ENCODE measurements around the genes SRRM5 and CEACAM19.

DNA sequence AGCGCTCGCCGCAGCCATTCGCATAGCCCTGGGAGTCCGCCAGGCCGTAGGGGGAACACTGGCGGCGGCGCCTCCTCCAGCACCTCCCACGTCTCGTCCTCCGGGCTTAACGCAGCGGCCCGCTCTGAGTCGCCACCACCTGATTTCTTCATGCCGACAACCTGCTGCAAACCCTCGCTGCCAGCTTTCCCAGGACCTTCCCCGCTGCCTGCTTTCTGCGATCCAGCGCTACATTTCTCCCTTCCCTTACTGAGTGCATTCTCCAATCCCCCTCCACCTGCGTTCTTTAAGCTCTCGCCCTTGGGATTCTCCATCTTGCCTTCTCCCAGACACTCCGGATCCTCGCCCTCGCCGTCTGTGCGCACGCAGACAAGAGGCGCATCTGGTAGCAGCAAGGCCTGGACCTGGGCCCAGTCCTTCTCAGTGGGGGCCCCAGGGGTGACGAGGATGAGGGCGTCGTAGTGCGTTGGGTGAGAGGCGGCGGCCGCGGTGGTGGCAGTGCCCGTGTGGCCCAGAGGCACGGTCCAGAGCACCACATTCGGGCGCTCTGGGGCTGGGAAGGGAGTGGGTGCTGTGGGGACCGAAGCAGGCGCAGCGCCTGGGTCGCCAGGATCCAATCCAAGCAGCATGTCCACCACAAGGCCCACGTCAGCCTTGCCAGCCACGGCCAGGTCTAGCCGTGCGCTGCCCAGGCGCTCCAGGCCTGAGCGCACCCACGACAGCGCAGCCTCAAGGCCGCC is 3.2 kb downstream of the IRGQ start:
- PRO-cap = no peak
- RRBS = no CpG with 5 or more reads among the region's 55 CpGs

GRCh38 chr19:43611913-43612305 is at the start of gene SRRM5:
TSS of gene SRRM5 (plus strand) at chr19:43612088.
- PRO-cap = no peak
- RRBS = no CpG with 5 or more reads among the region's 6 CpGs

GRCh38 chr19:43634362-43634962 is 5.2 kb downstream of the CADM4 start:
- PRO-cap = no peak
- RRBS = no CpG with 5 or more reads among the region's 9 CpGs

DNA sequence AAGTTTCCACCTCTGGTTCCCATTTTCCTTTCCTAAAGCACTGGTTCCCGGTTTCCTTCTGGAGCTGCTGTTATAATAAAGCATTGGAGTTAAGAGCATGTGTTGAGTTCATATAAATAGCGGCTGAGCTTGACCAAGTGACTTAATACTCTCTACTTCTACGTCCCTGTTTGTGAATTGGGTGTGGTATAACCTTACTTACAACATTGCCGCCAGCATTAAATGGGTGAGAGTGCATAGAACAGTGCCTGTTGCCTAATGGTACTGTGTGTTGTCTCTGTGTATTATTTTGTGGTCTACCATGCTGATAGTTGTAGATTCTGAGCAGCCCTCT is 1.4 kb upstream of the SMG9 start:
- PRO-cap = no peak
- RRBS = no CpG with 5 or more reads among the region's 4 CpGs

DNA sequence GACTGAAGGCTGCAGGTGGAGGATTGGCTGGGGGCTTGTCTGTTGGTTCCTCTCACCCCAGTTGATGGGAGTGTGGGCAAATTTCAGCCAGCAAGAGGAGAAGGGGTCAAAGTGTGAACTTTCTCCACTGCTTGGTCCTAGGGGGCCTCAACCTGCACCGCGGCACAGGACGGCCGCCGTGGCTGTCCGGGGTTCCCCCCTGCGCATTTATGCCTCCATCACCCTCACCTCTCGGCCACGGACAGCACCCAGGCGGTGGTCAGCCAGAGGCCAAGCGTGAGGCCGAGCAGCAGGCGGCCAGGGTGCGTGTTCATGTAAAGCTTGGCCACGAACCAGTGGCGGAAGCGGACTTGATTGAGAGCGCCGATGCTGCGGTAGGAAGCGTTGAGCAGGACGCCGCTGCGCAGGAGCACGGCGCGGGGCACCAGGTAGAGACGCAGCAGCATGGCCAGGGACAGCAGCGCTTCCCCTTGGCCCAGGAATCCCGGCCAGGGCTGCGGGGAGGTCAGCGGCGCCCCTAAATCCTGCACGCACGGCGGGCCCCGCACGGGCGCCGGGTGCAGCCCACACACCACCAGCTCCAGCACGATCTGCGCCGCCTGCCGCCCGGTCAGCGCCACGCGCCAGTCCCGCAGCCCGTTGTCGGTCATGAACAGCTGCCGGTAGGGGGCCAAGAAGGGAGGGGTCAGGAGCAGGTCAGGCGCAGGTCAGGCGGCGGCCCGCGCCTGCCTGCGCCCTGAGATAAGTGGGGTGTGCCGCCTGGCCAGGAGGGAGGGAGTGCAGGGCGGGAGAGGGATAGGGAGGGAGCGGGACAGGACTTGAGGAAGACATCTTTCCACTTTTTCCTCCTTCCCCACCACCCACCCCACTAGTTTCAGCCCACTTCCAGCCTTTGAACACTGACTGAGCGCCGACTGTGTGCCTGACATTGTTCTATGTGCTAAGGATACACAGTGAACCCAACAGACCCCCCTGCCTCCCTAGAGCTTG is 6.5 kb downstream of the KCNN4 start:
- PRO-cap = no peak
- RRBS = 97% methylated on average over 23 of the region's 63 CpGs

DNA sequence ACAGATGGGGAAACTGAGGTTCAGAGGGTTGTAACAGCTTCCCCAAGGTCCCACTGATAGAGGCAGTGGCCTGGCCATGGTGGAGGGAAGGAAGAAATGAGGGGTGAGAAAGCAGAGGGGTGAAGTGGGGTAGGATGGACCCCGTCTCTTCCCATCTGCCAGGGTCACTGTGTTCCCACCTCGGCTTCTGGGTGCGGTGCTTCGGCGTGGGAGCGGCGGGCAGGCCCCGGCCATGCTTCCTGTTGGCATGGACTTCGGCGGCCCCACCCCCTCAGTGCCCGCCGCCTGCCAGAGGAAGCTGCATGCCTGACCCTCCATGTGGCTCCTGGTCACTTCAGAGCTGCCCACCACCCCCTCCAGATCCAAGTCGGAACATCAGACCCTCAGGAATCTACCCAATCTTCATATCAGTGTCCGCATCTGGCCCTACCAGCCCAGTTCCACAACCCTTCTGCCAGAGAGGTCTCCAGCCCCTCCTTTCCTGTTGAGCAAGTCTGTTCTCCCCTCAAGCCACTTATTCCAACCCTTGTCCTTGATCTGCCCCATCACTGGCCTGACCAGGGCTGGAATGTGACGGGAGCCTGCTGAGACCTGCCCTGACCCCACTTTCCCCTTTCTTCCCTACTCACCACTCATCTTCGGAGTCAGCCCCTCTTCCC is 1.6 kb downstream of the KCNN4 start:
- PRO-cap = bidirectional peak, plus-strand start at position 274 of the sequence, minus-strand start at position 267 of the sequence; bidirectional peak, plus-strand start at position 545 of the sequence, minus-strand start at position 453 of the sequence
- RRBS = no CpG with 5 or more reads among the region's 16 CpGs

DNA sequence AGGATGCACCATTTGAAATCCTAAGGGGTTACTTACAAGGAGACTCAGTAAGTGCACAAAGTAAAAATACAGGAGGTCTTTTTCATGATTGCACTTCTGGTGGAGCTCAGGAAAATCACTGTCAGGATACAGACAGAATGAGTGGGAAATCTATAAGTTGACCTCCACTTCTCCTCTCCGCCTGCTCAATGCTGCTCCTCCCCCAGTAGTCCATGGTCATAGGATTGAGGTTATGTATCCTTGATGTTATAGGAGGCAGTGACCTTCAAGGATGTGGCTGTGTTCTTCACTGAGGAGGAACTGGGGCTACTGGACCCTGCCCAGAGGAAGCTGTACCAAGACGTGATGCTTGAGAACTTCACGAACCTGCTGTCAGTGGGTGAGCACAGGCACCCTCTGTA is 5.8 kb downstream of the ZNF230 start:
- PRO-cap = no peak
- RRBS = no CpG with 5 or more reads among the region's 3 CpGs

- PRO-cap = no peak
- RRBS = no CpG with 5 or more reads among the region's 8 CpGs
Measured at GRCh38 chr19:44085969-44087046, 7.9 kb upstream of the ZNF224 start.

DNA sequence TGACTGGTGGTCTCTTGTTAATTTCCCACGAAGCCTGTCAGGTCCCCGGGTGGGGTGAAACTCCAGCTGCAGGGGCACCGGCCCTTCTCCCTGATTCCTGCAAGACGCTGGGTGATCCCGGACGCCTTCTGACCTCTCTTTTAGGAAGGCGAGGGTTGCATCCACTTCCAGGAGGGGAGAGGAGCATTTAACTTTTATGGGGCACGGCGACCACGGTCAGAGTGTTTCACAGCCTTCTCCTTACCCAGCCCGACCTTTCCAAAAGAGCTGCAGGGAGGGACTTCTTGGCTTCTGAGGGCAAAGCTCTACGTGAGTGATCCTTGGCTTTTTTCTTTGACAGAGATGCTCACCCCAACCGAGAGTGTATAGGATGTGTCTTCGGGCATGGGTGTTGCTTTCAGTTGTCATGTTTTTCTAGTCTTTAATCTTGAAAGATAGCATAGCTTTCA is 730 bp downstream of the ZNF225 start:
- PRO-cap = no peak
- RRBS = no CpG with 5 or more reads among the region's 14 CpGs

GRCh38 chr19:44165493-44165903 is 598 bp downstream of the ZNF226 start:
- PRO-cap = no peak
- RRBS = no CpG with 5 or more reads among the region's 6 CpGs

DNA sequence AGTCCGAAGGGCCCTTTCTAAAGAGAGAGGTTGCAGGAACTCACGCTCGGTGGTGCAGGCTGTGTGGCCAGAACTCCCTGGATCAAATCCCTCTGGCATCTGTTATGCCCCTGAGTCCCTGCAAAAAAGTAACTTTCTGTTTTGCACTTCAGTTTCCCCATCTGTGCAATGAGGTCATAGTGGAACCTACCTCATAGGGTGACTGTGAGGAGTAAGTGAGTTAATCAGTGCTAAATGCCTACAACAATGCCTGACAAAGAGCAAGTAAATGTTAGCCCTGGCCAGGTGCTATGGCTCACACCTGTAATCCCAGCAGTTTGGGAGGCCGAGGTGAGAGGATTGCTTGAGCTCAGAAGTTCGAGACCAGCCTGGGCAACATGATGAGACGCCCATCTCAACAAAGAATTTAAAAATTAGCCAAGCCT is 7.4 kb downstream of the IGSF23 start:
- PRO-cap = no peak
- RRBS = no CpG with 5 or more reads among the region's 6 CpGs

- PRO-cap = no peak
- RRBS = no CpG with 5 or more reads among the region's 5 CpGs
Measured at GRCh38 chr19:44644732-44644888, 900 bp downstream of the PVR start.

GRCh38 chr19:44671149-44671562 is at the start of gene CEACAM19:
TSS of gene CEACAM19 (plus strand) at chr19:44671482.
- PRO-cap = no peak
- RRBS = no CpG with 5 or more reads among the region's 8 CpGs

GRCh38 chr19:44723877-44724553 is 24.5 kb upstream of the BCL3 start:
- PRO-cap = no peak
- RRBS = no CpG with 5 or more reads among the region's 8 CpGs

DNA sequence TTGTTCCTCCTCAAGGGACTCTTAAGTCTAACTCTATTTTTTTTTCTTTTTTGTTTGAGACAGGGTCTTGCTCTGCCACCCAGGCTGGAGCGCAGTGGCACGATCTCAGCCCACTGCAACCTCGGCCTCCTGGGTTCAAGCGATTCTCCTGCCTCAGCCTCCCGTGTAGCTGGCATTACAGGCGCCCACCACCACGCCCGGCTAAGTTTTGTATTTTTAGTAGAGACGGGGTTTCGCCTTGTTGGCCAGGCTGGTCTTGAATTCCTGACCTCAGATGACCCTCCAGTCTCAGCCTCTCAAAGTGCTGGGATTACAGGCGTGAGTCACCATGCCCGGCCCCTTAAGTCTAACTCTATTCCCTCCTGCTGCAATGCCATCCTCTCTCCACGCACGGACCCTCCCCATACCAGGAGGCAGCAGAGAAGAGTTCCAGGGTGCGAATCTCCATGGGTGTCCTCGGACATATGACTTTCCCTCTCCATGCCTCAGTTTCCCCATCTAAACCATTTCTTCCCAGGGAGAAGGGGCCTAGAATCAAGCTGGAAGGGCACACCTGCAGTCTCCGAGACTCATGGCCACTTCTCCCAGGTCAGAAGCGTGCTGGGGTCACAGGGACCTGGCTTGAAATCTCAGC is 6.1 kb upstream of the BCL3 start:
- PRO-cap = no peak
- RRBS = no CpG with 5 or more reads among the region's 18 CpGs

- PRO-cap = no peak
- RRBS = no CpG with 5 or more reads among the region's 1 CpG
Measured at GRCh38 chr19:44749518-44749784, 943 bp downstream of the BCL3 start.

- PRO-cap = no peak
- RRBS = no CpG with 5 or more reads among the region's 14 CpGs
Measured at GRCh38 chr19:44750640-44751604, 2.4 kb downstream of the BCL3 start.

DNA sequence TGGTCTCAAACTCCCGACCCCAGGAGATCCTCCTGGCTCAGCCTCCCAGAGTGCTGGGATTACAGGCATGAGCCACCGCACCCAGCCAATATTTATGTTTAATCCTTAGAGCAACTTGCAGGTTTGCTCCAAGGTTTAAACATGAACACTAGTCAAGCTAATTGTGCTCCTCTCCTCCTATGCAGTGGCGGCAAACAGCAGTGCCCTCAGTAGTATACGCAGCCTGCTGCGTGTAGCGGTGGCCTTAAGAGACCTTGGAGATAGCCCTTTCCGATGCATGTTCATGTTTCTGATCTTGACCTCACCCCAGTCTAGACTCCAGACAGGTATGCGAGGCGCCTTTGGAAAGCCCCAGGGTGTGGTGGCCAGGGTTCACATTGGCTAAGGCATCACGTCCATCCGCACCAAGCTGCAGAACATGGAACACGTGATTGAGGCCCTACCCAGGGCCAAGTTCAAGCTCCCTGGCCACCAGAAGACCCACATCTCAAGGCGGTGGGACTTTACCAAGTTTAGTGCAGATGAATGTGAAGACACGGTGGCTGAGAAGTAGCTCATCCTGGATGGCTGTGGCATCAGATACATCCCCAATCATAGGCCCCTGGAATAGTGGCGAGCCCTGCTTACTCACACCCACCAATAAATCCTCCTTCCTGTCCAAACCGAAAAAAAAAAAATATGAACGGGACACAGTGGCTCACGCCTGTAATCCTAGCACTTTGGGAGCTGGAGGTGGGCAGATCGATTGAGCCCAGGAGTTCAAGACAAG is 12.7 kb upstream of the CBLC start:
- PRO-cap = no peak
- RRBS = no CpG with 5 or more reads among the region's 19 CpGs

DNA sequence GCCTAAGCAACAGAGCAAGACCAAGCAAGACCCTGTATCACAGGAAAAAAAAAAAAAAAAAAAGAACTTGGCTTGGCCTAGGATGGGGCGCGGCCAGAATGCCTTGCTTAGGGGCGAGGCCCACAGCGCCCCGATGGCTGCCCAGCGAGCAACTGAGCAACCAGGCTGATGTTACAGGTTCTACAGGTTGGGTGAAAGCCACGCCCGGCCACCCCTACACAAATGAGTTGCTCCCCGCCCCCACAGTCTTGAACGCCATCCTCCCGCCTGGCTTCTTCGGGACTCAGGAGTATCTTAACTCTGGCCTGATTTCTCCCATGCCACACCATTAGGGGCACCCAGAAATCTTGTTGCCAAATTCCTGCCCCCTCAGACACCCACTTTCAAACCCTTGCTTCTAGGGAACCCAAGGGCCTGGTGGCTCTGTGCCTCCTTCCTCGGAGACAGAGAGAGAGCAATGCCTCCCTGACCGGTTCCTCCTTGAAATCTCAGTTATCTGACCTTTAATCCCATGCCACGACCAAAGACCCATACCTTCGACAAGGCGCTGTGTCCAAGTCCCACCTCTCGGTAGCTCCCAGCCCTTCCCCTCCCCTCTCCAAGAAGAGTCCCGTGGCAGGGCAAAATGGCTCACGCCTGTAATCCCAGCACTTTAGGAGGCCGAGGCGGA is 1.2 kb upstream of the CBLC start:
- PRO-cap = bidirectional peak, plus-strand start at position 245 of the sequence, minus-strand start at position 154 of the sequence
- RRBS = no CpG with 5 or more reads among the region's 22 CpGs

DNA sequence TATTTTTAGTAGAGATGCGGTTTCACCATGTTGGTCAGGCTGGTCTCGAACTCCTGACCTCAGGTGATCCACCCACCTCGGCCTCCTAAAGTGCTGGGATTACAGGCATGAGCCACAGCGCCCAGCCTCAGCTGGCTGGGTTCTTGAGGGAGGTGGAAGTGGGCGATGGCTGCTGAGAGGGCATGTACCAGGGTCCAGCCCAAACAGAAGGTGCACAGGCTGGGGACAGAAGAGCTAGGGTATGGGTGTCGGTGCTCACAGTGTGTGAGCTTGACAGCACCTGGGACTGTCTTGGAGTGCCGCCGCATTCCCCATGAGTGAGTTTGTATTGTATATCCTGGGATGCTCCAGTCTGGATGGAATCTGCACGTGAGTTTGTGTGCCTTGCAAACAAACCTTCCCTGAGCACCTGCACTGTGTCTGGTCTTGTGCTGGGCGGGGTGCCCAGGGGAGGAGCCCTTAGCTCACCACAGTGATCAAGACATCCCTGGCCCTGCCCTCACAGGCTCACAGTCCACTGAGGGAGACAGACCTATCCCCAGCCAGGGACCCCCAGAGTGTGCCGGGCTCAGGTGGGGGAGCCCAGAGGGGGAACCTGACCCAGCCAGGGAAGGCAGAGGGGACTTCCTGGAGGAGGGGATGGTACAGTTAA is 1.9 kb upstream of the BCAM start:
- PRO-cap = no peak
- RRBS = no CpG with 5 or more reads among the region's 11 CpGs

Data from MCF 10A (cell line).